Epithelial cell of esophagus (primary cell): ENCODE results near the gene SAMSN1.

- RRBS, result no CpG with 5 or more reads among the region's 16 CpGs
These were observed 2907.7 kb upstream of the TPTE start for GRCh38 chr21:7613652-7614016.

DNA sequence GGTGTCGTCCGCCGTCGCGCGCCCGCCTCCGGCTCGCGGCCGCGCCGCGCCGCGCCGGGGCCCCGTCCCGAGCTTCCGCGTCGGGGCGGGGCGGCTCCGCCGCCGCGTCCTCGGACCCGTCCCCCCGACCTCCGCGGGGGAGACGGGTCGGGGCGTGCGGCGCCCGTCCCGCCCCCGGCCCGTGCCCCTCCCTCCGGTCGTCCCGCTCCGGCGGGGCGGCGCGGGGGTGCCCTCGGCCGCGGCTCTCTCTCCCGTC is 2124.9 kb upstream of the TPTE start:
- RRBS, result no CpG with 5 or more reads among the region's 54 CpGs

GRCh38 chr21:9042836-9043559 is 1478.4 kb upstream of the TPTE start:
- RRBS, result 74% methylated on average over 12 of the region's 56 CpGs

GRCh38 chr21:9324780-9325284 is 1196.6 kb upstream of the TPTE start:
- RRBS, result no CpG with 5 or more reads among the region's 28 CpGs

- RRBS, result no CpG with 5 or more reads among the region's 25 CpGs
These were observed 146.5 kb downstream of the LIPI start for GRCh38 chr21:14064351-14064631.

- RRBS, result no CpG with 5 or more reads among the region's 6 CpGs
These were observed at the start of gene SAMSN1 for GRCh38 chr21:14545673-14546747. TSS of gene SAMSN1 (minus strand) at chr21:14546315.

DNA sequence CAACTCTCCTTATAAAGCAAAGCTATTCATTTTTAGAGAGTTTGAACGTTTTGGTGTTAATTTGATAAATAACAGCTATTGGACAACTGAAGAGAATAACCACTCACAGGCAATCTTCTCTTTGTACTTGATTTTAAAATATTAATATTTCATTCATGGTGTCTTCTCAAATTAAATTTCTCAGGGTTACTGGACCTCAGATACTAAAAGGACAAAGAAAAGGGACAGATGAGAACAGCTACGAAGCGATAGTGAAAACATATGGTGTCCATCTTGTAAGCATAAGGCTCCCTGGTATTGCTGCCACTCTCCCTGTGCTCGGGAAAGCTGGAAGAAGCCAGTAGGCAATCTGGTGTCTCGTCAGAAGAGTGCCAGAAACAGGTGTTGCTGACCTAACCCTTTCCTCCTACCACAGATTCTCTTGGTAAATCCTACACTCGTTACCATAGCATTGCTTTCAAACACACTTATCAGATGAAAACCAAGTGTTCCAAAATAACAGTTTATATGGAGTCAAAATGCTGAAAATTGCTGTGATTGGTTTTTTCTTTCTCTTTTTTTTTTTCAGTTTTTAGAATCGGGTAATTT is 146.4 kb downstream of the NRIP1 start:
- RRBS, result no CpG with 5 or more reads among the region's 7 CpGs

- RRBS, result no CpG with 5 or more reads among the region's 9 CpGs
These were observed 98.7 kb downstream of the NRIP1 start for GRCh38 chr21:14965706-14966854.

DNA sequence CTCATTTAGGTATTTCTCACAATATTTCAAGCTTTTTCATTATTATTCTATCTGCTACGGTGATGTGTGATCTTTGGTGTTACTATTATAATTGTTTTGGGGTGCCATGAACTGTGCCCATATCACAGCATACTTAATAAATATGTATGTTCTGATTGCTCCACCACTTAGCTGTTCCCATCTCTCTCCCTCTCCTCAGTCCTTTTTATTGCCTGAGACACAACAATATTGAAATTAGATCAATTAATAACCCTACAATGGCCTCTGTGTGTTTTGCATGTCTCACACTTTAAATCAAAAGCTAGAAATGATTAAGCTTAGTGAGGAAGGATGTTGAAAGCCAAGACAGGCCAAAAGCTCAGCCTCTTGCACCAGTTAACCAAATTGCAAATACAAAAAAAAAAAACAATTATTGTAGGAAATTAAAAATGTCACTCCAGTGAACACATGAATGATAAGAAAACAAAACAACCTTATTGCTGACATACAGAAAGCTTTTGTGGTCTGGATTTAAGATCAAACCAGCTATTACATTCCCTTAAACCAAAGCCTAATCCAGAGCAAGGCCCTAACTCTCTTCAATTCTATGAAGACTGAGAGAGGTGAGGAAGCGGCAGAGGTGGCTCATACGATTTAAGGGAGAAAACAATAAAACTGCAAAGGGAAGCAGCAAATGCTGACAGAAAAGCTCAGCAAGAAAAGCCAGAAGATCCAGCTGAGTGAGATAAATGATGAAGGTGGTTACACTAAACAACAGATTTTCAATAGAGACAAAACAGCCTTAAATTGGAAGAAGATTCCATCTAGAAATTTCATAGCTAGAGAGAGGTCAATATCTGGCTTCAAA is 81.8 kb downstream of the NRIP1 start:
- RRBS, result no CpG with 5 or more reads among the region's 3 CpGs

GRCh38 chr21:15036491-15036852 is 28.3 kb downstream of the NRIP1 start:
- RRBS, result no CpG with 5 or more reads among the region's 1 CpG

DNA sequence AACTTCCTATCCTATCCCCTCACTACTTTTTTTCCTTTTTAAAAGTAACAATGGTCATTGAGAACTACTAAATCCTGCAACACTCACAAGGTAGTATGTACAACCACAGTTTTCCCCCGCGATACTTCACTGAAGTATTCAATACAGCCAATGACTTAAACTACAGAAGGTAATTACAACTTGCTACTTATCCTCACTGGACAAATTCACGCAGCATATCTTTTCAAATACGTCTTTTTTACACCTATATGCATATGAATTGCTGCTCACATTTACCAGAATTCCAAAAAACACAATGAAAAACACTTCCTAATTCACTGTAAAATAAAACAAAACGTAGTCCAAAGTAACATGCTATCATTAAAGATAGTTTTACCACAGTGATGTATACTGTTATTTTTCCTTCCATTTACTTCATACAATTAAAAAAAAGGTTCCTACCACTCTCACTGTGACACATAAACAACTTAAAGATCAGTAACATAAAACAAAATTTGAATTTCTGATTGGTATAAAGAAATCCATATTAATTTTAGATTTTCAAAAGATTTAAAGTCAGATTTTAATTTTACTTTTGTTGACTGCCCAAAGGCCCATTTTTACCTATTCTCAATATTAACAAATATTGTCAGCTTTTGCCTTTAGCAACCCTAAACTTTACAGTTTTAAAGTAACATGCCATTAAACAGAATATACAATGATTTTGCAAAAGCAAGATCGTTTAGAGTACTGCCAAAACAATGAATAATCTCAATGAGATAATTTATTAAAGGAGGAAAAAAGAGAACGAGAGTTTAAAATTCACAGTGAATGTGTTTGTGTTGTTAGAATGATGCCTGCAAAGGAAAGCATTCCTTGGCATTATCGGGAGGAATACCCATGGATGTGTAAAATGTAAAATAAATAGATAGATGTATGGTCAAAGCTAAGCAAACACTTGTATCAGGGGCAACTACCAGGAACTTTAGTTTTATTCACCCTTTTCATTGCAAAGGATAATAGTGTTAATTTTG is 12.1 kb downstream of the NRIP1 start:
- RRBS, result no CpG with 5 or more reads among the region's 8 CpGs

DNA sequence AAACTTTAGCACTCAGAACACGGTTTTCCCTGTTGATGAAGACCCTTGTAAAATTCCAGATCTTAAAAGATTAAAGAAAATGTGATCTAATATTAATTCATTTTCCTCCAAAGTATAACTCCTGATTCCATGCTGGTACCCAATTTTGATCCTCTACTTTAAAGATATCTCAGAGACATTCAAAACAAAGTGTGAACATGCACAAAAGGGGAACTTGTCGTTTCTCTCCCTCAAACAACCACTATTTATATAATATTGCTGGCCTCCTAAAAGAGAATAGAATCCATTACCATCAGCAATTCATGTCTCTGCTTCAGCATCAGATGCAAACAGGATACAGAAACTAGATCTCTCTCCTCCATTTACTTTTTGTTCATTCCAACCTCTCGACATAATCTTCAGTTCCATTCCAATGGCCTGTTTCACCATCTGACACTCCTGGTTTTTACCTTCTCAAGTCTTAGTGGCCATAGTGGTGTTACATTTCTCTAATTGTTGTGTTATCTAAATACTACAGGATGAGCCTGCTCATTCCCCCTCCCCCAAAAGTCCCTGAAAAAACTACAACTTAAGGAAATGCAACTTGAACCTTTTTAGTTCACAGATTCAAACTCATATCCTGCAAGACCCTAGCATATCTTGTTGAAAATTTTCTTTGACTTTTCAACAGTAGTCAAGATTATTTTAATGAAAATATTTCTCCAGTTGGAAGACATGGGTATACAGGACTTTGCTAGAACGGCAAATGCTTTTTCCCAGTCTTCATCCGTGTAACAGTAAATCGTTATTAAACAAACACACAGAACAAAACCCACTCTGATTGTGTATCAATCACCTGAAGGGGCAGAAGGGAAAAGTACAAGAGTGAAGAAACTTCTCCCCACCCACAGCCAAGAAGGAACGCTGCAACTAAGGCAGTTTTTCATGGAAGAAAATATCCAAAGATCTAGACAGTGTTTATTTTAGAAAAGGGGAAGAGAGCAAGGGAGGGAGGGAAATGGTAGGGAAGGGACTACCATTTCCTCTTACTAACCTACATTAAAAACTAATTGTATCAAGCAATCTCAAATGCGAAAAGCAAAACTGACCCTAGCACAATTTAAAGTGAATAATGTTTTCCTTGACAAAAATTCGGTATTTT is 3.9 kb downstream of the NRIP1 start:
- RRBS, result no CpG with 5 or more reads among the region's 9 CpGs

DNA sequence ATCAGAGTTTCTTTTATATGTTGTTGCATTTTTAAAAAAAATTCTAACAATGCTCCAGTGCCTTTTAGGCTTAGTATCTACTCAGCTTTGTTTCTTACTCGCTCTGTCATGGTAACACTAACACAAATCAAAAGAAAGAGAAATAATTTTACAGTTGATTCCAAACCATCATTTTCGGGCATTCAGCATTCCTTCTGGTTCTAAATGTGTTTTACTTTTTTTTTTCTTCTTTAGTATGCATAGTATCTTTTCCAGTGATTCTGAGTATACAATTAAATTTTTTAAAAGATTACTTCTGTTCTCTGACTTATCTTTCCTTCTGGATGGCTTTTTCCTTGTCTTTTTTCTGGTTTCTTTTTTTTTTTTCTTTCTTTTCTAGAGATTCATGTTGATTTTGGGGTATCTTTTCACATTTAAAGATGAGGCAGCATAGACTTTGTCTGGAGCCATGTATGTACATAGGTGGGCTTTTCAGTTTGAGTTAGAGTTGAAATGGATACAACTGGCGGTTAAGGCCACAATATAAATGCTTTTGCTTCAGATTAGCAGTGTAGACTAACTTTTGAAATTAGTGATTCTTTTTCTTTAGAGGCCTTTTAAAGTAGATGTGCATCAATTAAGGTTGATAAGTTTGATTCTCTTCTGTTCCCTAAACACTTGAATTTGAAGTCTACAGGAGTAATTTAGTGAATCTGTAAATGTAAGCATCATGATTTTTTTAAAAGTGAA is 76.5 kb downstream of the USP25 start:
- RRBS, result no CpG with 5 or more reads among the region's 3 CpGs

GRCh38 chr21:15875310-15876112 is 145.7 kb downstream of the USP25 start:
- RRBS, result no CpG with 5 or more reads among the region's 8 CpGs

GRCh38 chr21:16086995-16087393 is 357.2 kb downstream of the USP25 start:
- RRBS, result no CpG with 5 or more reads among the region's 2 CpGs

DNA sequence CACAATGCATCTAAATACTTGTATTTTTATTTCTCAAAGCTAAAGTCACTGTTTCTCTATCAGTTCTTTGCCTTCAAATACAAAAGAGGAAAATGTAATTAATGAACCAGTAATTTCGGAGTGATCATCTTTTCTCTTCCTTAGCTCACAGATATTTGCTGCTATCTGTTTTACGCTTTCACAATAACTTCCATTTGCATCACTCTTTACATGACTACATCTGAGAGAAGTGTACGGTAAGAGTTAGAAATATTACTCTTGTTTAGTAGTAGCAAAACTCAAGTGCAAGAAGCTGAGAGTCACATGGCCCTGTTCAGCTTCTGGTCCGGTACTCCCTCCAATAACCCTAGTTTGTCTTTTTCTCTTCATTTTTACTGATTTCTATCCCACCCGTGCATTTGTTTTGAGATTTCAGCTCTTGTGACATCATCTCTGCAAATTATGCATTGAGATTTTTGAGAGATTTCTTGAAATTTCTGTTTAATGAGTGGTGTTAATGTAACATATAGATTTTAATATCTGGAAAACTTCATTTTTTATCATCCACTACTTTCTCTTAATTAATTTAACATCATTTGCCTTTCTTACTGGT is 395.0 kb downstream of the USP25 start:
- RRBS, result no CpG with 5 or more reads among the region's 5 CpGs

GRCh38 chr21:16302783-16303255 is 573.0 kb downstream of the USP25 start:
- RRBS, result no CpG with 5 or more reads among the region's 4 CpGs

DNA sequence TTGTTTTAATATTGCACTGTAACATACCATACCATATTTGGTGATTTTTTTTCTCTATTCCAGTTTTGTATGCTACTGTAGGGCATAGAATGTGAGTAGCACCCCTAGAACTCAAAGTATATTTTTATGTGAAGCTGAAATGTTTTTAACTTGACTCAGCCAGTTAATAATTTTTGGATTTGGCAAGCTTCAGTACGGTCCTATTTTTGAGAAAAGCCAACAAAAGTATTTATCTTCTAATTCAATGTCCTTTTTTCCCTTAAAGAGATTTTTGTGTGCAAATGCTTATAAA is 593.8 kb downstream of the USP25 start:
- RRBS, result no CpG with 5 or more reads among the region's 1 CpG

- RRBS, result no CpG with 5 or more reads among the region's 1 CpG
These were observed 677.1 kb upstream of the CXADR start for GRCh38 chr21:16835819-16836099.